Paraaortic lymph node (tissue), 1 donor: ENCODE measurements around a stretch of chr6.

- PRO-cap, result no peak
Measured at GRCh38 chr6:12962901-12963465, 246.4 kb downstream of the PHACTR1 start.

DNA sequence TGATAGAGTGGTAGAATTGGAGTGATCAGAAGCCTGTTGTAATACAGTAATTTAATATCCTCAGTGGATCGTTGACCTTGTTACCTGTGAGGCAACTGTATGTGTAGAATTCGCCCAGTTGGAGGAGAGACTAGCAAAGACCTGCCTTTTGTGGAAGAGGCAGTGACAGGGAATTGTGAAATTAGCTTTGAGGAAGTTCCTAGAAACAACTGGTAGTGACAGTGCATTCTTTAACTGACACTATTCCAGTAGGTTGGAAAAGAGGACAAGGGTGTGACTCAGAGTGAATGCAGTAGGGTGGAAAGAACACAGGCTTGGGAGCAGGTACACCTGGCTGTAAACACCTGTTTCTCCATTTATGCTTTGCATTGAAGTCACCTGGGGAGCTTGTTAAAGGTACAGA, 295.7 kb downstream of the PHACTR1 start:
- PRO-cap, result unidirectional peak, plus-strand start at position 281 of the sequence

GRCh38 chr6:13303153-13303561, 25.2 kb downstream of the TBC1D7 start:
- PRO-cap, result no peak

- PRO-cap, result bidirectional peak, plus-strand start at chr6:13383816, minus-strand start at chr6:13383677
Measured at GRCh38 chr6:13383447-13383900, 55.1 kb upstream of the TBC1D7 start.

DNA sequence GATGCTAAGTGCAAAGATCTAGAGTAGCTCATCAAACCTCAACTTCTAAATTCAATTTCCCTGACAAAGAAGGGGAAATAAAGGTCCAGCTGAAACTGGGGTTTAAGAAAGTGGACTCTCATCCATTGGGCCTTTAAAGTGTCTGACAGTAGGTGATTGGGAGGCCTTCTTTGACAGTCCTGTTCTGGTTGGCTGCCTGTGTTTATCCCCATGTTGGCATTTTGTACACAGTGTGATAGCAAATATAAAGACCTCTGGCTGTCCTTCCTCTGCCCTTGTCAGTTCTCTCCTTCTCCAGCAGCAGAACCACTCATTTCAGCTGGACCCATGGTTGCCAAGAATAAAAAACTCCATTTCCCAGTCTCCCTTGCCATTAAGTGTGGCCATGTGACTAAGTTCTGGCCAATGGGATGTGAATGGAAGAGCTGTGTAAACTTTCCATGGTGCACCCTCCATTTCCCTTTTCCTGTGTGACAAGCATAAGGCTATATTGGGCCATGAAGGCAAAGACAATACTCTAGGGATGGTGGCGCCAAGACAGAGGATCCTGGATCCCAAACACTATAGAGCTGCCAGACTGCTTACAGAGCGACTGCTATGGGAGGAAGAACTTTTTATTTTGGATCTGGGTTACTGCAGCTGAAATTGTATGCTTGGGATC, 78.4 kb upstream of the TBC1D7 start:
- PRO-cap, result no peak

DNA sequence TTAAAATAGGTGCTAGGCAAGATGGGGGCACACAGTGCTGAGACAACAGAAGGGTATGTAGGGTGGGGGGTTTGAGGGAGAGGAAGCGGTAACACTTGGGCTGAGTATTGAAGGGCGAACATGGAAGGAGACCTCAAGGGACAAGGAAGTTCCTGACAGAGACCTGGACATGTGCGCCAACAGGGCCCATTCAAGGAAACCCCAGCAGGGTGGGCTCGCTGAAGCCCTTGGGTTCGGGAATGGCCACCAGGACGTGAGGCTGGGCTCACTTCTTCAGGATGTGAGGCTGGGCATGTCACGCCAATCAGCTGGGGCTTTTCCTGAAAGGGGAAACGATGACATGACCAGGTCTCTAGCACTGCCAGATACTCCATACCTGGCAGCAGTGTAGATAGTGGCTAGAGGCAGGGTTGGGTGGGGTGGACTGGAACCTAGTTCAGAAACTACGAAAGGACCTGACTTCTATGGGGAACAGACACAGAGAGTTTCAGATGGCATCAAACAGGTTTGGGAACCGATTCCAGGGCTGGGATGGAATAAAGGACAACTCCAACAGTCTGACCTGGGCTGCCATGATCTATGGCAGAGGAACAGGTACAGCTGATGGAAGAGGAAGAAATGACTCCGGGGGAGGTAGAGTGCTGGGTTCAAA, 4.1 kb downstream of the GFOD1 start:
- PRO-cap, result no peak

GRCh38 chr6:13484049-13484549, 3.3 kb downstream of the GFOD1 start:
- PRO-cap, result no peak

GRCh38 chr6:13485260-13485486, 2.2 kb downstream of the GFOD1 start:
- PRO-cap, result no peak

GRCh38 chr6:13488169-13488592, 781 bp upstream of the GFOD1 start:
- PRO-cap, result no peak

DNA sequence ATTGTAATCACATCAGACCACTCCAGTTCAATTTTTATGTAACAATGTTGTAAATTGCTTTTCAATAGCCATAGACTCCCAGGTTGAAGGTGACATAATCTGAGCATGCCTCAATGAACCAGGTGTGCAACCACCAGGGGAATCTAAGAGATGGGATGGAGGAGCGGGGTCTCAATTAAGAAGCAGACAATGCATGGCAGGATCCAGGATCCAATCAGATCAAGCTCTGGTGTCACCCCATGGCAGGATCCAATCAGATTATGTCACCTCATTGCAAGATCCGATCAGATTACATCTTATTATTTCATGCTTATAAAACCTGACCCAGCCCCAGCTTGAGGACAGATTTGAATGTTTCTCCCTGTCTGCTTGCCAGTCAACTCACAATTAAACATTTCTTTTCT, 14.5 kb upstream of the SIRT5 start:
- PRO-cap, result no peak

DNA sequence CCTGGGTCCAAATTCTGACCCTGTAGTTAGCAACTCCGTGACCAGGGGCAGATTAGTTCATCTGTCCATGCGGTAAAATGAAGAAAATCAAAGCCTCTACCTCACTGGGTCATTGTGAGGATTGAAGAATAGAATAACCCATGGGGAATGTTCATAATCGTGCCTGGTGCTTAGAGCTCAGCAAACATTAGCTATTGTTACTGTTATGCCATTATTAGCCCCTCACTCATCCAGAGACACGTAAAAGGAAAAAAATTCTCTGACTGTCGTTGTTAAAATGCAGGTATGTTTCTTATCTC, 5.3 kb upstream of the SIRT5 start:
- PRO-cap, result no peak

DNA sequence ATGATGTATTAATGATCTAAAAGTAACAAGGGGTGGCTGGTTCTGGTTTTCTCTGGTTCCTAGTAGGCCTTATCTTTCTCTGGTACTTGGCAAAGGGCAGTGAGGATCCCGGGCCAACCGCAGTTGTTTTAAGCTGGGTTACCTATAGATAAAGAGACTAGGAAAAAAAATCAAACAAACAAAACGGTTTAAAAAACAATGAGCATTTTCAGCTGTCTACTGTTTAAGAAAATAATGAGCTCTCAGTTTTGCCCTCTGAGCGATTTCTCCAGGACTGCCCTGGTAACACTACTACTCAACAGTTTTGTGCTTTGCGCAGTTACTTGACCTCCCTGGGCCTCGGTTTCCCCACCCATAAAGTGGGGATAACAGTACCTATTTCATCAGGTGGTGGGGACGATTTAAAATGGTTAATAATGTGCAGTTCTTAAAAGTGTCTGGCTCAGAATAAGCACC, 1.3 kb upstream of the SIRT5 start:
- PRO-cap, result no peak

- PRO-cap, result no peak
Measured at GRCh38 chr6:13573521-13573703, 989 bp upstream of the SIRT5 start.

GRCh38 chr6:13614080-13615036, 777 bp upstream of the NOL7 start:
- PRO-cap, result unidirectional peak, plus-strand start at chr6:13614784; unidirectional peak, plus-strand start at chr6:13614973

DNA sequence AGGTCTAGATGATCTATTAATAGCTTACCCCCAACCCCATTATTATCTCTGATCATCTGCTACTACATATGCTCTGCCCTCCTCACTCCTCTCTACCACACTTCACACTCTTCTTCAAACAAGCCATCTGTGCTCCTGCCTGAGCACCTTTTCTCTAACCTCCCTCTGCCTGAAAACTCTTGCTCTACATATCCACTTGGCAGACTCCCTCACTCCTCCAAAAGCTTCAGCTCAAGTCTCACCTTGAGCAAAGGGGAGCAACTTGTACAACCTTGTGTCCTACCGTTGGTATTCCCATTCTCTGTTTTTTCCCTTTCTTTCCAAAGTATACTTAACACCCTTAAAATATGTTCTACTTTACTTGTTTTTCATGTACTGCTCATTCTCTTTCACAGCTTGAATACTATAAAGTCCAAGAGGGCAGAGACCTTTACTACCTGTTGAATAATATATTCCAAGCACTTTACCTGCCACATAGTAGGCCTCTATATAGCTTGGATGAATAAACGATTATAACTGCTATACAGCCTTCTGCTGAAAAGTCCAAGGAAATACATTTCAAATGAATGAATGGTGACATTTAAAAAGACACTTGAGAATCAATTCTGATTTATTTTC, 36.8 kb downstream of the NOL7 start:
- PRO-cap, result no peak

- PRO-cap, result no peak
Measured at GRCh38 chr6:13695238-13695945, 16.2 kb downstream of the RANBP9 start.

DNA sequence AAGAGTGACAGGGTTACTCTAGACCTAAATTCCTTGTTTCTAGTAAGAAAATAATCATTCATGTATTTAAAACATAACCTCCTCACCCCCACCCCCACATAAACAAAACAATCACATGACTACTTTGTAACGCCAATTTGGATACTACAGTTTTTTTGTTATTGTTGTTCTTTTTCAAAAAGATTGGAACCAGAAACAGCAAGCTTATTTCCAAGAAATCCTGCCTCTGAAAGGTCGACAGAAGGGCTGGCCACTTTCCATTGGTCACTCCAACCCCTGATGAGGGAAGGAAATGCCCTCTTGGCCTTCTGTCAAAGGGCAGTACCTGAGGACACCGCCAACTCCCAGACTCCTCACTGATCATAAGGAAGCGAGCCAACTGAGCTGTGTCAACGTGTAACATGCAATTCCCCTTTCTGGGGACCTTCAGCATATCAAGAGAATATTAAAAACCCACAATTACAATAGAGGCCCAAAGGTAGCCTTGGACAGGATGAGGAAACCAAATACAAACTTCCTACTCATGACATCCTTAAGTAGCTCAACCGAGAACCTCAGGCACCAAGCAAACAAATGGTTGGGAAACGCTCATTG, 2.5 kb downstream of the MCUR1 start:
- PRO-cap, result no peak

- PRO-cap, result no peak
Measured at GRCh38 chr6:14123319-14123986, 5.9 kb downstream of the CD83 start.

GRCh38 chr6:14241311-14241820, 123.8 kb downstream of the CD83 start:
- PRO-cap, result no peak

DNA sequence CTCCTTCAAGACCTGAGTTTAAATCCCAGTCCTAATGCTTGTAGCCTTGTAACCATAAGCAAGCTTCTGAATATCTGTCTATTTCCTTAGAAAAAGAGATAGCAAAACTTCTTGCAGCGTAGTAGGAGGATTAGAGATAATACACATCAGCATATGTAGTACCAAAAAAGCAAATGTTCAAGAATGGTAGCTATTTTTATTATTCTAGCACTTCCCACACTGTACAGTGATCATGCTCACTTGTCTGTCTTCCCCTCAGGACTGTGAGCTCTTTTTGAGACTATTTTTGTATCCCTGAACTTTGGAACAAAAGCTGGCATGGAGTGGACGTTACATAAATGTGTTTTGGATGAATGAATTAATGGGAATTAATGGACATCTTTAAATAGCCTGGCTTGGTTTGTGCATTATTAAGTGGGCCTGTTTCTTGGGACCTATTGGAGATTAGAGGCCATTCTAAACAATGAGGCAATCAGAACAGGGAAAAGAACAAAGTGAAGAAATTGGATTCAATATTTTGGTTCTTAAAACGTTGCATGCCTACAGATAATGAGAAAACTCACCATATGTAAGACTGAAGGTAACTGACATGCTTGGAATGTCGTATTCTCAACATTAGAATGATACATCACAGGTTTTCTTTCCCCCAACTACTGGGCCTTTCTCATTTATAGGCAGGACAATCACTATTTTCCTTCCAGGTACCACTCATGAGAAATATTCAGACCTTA, 243.8 kb downstream of the CD83 start:
- PRO-cap, result no peak